OVCAR3 (cell line): ENCODE measurements around a stretch of chr15.

GRCh38 chr15:92630058-92630508, 25.5 kb downstream of the FAM174B start:
- RRBS: no CpG with 5 or more reads among the region's 8 CpGs

DNA sequence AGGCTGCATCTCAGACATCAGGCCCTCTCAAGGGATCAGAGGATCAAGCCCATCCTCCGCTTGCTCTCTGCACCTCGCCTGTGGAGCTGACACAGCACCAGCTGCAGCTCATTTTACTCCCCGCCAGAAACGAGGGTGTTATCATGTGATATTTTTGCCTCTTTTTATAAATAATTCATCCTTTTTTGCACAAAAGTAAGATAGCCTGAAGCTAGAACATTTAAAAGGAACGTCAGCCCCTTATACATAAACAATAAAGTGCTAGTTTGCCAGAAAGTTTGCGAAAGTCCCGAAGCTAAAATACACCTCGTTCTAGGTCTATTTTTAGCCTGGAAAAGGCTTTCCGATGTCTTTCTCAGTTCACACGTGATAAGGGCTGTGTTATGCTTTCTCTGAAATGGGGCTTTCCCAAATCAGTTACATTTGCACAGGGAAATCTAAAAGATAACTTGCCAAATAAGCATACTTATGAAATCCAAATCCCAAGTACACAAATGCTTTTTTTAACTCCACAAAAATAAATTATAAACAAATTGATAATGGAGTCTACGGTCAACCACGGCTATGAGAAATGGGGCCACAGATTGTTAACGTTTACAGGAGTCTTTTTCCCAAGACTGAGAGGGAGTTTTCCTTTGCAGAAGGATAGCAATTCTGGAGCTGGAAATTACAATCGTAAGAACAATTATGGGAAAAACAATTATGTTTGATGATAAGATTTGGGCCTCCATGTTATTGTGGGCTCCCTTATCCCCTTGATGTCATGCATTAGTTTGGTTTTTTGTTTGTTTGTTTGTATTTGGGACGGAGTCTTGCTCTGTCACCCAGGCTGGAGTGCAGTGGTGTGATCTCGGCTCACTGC, 9.8 kb upstream of the FAM174B start:
- RRBS: no CpG with 5 or more reads among the region's 16 CpGs

DNA sequence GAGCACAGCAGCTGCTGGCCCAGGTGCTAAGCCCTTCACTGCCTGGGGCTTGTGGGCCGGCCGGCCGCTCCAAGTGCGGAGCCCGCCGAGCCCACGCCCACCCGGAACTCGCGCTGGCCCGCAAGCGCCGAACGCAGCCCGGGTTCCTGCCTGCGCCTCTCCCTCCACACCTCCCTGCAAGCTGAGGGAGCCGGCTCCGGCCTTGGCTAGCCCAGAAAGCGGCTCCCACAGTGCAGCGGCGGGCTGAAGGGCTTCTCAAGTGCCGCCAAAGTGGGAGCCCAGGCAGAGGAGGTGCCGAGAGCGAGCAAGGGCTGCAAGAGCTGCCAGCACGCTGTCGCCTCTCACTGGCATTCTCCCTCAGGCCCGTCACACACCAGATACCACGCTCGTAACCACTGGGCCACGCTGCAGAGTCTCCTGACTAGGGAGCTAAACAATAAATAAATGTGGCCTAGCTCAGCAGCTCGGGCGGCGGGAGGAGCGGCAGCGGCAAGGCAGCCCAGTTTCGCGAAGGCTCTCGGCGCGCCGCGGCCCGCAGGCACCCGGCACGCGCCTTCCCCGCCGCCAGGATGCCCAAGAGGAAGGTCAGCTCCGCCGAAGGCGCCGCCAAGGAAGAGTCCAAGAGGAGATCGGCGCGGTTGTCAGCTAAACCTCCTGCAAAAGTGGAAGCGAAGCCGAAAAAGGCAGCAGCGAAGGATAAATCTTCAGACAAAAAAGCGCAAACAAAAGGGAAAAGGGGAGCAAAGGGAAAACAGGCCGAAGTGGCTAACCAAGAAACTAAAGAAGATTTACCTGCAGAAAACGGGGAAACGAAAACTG, 55.9 kb upstream of the FAM174B start:
- RRBS: no CpG with 5 or more reads among the region's 62 CpGs

- RRBS: no CpG with 5 or more reads among the region's 2 CpGs
Observed at GRCh38 chr15:92819835-92820015, 80.4 kb upstream of the CHD2 start.

DNA sequence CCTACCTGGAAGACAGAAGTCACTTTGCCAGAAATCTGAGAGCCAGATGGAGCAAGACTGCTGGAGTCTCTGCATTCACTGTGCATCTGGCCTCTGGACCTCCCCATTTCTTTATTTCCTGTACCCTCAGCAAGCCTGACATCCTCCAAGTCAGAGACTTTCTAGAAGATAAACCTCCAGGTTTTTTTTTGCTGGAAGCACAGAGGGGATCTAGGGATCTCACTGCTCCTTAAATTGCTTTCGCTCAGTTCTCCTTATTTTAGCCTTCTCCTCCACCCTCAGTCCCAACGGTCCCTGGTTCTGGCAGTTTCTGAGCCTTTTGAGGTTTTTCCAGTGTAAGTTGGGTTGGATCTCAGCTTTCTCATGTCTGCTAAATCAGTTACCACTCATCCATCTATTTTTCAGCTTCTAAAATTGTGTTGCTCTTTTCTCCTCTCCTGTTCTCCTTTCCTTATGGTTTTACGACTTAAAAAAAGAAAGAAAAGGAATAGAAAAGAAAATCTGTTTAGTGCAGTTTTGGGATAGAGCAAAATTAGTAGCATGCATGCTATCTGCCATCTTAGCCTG, 22.7 kb upstream of the CHD2 start:
- RRBS: no CpG with 5 or more reads among the region's 3 CpGs

DNA sequence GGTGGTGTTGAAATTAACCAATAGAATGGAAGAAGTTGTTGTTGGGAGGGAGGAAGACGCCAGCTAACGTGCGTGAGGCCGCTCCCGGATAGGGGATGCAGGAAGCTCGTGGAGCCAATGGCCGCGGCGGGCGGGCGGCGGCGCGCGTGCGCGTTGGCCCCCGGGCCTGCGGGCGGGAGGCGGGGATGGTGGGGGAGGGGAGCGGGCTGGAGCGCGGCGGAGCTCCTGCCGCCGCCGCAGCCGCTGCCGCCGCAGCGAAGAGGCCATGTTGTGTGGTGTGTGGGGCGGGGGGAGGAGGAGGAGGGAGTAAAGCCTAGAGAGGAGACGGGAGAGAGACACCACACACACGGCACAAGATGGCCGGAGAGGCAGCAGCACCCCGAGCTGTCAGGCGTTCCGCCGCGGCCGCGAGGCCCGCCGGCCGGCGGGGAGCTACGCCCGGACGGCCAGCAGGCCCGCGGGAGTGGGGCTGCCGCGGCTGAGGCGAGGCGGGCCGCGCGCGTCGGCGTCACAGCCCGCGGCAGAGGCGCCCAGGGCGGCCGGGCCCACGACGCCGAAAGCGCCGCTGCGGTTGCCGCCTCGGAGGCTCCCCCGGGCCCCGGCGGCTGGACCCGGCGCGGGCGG, 17.5 kb upstream of the CHD2 start:
- RRBS: 4% methylated on average over 37 of the region's 82 CpGs

DNA sequence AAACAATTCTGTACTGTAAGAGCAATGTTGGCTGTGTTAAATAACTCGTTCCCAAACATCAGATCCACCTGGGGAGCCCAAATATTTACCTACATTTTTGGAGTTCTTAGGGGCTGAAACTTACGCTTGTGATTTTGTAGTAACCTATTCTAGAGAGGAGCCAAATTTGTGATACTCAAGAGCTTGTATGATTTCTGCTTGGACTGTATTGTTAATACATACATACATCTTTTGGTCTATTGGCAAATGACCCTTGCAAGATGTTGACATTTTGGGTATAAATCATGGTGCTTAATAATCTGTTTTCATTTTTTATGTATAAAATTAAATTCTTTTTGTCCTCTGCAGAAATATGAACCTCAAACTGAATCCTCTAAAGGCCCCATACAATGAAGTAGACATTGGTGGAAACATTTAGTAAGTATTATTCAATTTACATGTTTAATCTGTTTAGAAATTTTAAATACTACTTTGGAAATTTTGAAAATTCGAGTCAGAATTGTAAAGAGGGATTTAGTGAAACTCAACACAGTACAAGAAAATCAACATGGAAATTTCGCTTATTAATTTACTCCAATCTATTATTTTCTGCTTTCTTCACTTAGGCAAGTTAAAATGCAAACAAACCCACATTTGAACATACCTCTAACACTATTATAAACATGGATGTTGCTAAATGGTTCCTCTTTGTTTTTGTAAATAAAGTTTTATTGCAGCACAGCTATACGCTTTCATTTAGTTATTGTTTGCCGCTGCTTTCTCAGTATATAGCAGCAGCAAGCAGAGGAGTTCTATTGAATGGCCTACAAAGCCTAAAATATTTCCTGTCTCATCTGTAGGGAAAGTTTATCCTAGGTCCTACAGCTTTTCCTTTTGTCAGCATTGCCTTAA, 8.2 kb upstream of the CHD2 start:
- RRBS: no CpG with 5 or more reads among the region's 6 CpGs

GRCh38 chr15:92903604-92904375, 3.7 kb downstream of the CHD2 start:
- RRBS: 3% methylated on average over 6 of the region's 31 CpGs

- RRBS: no CpG with 5 or more reads among the region's 6 CpGs
Observed at GRCh38 chr15:92921218-92922306, 21.4 kb downstream of the CHD2 start.

GRCh38 chr15:92945749-92946315, 45.7 kb downstream of the CHD2 start:
- RRBS: no CpG with 5 or more reads among the region's 3 CpGs

DNA sequence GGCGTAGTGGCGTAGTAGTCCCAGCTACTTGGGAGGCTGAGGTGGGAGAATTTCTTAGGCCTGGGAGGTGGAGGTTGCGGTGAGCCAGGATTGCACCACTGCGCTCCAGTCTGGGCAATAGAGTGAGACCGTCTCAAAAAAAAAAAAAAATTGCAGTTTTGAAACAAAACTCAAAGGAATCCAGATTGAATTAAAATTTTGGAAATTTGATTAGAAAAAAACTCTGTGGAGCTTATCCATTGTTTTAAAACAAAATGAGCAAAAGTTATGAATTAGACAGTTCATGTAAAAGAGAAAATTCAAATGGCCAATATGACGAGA, 72.4 kb downstream of the RGMA start:
- RRBS: no CpG with 5 or more reads among the region's 6 CpGs

DNA sequence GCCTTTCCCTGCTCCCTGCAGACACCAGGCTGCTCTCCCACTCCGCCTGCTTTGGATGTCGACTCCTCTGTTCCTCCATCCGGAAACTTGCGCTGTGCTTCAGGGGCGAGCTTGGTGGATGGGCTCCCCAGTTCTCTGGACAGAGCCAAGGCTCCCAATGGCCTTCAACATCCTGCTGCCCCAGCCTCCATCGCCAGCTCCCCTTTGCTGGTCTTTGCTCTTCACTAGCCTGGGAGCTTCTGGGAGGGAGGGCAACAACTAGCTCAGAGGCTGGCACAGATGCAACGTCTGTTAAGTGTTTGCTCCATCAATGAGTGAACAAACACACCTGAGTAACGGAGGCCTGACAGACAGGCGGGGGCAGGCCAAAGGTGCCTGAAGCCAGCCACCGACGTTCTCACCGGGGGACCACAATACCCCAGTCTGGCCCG, 39.0 kb downstream of the RGMA start:
- RRBS: no CpG with 5 or more reads among the region's 13 CpGs

DNA sequence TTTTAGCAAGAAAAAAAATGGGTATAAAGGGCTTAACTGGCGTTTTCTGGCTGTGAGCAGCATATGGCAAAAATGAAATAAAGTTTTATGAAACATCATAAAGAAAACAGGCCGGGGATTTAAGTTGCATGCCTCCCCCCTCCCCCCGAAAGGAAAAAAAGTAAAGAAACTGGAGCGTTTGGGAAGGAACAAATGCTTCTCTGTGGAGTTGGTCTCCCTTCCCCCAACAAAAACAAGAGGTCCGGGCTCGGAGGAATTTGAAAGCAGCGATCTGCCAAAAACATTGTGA, 17.1 kb downstream of the RGMA start:
- RRBS: 8% methylated on average over 2 of the region's 7 CpGs

- RRBS: no CpG with 5 or more reads among the region's 13 CpGs
Observed at GRCh38 chr15:93086060-93087381, 2.5 kb downstream of the RGMA start.

- RRBS: no CpG with 5 or more reads among the region's 7 CpGs
Observed at GRCh38 chr15:93614731-93615214, 525.8 kb upstream of the RGMA start.

DNA sequence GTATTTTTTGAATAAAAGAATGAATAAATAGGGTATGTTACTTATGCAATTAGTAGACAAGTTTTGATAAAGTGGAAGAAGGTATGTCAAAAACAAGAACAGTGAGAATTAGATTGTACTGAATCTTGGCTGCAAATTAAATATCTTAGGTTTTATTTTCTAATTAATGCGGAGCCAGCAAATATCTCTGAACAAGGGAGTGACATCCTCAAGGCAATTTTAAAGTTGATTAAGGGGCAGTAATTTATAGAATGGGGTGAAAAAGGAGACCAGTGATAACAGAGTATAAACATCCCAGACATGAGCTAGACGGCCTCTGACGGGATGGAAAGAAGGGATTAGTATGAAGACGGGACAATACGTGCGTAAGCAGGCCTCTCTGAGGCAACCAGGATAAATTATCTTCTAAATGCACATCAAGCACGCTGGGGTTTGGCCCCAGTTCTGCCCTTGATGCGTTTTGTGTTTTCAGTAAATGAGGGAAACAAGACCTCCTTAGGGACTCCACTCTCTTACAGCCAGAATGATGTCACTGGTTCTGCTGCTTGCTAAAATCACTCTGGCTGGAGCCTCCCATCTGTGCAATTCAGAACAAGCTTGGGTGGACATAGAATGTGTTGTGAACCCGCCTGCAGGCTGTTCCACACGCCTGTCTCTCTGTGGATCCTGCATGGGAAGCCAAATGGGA, 156.1 kb upstream of the MCTP2 start:
- RRBS: no CpG with 5 or more reads among the region's 10 CpGs

- RRBS: no CpG with 5 or more reads among the region's 9 CpGs
Observed at GRCh38 chr15:94306664-94307237, 75.4 kb downstream of the MCTP2 start.

DNA sequence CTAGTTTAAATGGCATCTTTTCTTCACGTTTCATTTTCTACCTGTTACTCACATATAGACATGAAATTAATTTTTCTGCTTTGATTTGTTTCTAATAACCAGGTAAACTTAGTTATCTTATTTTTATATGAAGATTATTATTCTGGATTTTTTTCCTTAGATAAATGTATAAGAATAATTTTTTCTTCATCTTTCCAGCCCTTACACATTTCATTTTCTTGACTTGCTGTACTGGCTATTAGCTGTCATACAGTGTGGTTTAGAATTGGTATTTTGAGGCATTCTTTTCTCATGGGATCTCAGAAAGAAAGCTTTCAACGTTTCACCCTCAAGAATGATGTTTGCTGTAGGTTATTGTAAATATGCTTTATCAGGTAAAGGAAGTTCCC, 232.0 kb downstream of the MCTP2 start:
- RRBS: no CpG with 5 or more reads among the region's 2 CpGs

- RRBS: no CpG with 5 or more reads among the region's 3 CpGs
Observed at GRCh38 chr15:95293443-95293853, 1037.1 kb upstream of the NR2F2 start.

DNA sequence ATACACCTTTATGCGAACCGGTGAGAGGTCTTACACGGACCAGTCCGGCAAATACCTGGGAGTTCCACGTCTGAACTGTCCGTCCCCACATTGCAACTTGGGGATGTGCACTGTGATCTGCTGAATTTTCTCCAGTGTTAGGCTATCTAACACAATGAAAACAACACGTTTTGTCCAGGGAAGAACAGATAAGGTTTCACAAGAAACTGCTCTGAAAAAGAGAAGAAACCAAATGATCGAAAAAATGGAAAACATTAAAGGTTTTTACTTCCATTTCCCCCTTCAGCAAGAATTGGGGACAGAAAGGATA, 868.2 kb upstream of the NR2F2 start:
- RRBS: no CpG with 5 or more reads among the region's 8 CpGs